SK-N-SH (cell line): ENCODE measurements around a stretch of chr10.

GRCh38 chr10:80271000-80271448 is 18.4 kb downstream of the MAT1A start:
- RRBS, result no CpG with 5 or more reads among the region's 7 CpGs
CAGE:
- cytosol, long polyA plus RNA, result no peak
- long polyA plus RNA, result no peak
- nucleus, long polyA plus RNA, result no peak

DNA sequence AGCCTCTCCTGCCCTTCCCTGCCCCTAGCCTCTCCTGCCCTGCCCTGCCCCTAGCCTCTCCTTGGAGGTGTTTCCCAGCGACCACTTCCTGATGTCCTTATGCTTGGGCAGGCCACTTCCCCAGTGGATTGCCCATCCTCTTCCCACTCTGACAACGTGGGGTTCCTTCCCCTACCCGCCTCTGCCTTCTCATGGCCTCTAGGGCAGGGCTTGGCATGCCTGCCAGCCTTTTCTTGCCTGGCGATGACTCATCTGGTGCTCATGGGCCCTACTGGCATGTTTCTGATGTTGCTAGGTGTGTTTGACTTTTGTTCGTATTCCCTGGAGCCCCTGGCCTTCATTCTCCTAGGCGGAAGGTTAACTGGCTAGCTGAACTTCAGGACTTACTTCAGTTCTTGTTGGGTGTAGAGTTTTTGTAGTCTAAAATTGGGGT is 21.3 kb downstream of the PRXL2A start:
- RRBS, result no CpG with 5 or more reads among the region's 6 CpGs
CAGE:
- cytosol, long polyA plus RNA, result no peak
- long polyA plus RNA, result no peak
- nucleus, long polyA plus RNA, result no peak

- RRBS, result no CpG with 5 or more reads among the region's 13 CpGs
CAGE:
- cytosol, long polyA plus RNA, result no peak
- long polyA plus RNA, result no peak
- nucleus, long polyA plus RNA, result no peak
Measured at GRCh38 chr10:80463899-80464503, 9.9 kb downstream of the TSPAN14 start.

- RRBS, result no CpG with 5 or more reads among the region's 10 CpGs
CAGE:
- cytosol, long polyA plus RNA, result no peak
- long polyA plus RNA, result no peak
- nucleus, long polyA plus RNA, result no peak
Measured at GRCh38 chr10:80473584-80474609, 19.8 kb downstream of the TSPAN14 start.

GRCh38 chr10:80498643-80499528 is 38.8 kb upstream of the SH2D4B start:
- RRBS, result 8% methylated on average over 3 of the region's 16 CpGs
CAGE:
- cytosol, long polyA plus RNA, result no peak
- long polyA plus RNA, result no peak
- nucleus, long polyA plus RNA, result no peak

GRCh38 chr10:80501823-80502648 is 35.7 kb upstream of the SH2D4B start:
- RRBS, result no CpG with 5 or more reads among the region's 16 CpGs
CAGE:
- cytosol, long polyA plus RNA, result no peak
- long polyA plus RNA, result no peak
- nucleus, long polyA plus RNA, result no peak

DNA sequence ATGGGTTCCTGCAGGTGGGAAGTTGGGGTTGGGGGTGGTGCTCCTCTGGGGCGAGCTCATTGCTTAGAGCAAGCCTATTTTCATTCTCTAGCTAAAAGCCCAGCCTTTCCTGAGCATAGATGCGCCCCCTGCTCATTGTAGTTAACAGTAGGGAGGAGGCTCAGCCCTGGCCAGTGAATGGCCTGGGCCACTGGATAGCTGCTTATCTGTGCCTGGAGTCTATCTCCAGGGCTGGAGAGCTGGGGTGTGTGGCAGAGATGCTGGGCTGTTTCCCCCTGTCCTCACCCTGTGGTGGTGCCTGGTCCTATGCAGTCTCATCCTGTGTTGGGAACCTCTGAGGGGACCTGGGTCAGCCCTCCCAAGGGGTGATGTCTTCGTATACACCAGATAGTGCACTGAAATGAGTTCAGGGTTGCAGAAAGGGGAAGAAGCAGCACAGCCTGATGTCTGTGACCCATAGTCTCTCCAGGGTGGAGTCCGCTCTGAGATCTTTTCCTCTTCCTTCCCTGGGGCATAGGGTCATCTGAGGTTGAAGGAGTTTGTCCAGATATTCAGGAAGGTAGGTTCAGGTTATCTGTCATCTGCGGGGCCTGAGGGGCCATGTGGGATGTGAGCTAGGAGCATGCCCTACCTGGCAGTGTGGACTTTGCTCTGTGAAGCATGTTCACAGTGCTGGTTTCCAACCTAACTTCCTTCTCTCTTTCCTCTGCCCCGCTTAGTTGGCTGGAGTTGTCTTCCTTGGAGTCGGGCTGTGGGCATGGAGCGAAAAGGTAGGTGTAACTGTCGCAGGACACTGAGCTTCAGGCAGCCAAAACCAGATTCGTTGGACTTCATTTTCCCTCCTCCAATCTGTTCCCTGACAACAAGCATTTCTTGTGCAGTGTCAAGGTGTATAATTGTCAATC is 33.4 kb upstream of the SH2D4B start:
- RRBS, result no CpG with 5 or more reads among the region's 10 CpGs
CAGE:
- cytosol, long polyA plus RNA, result no peak
- long polyA plus RNA, result no peak
- nucleus, long polyA plus RNA, result no peak

DNA sequence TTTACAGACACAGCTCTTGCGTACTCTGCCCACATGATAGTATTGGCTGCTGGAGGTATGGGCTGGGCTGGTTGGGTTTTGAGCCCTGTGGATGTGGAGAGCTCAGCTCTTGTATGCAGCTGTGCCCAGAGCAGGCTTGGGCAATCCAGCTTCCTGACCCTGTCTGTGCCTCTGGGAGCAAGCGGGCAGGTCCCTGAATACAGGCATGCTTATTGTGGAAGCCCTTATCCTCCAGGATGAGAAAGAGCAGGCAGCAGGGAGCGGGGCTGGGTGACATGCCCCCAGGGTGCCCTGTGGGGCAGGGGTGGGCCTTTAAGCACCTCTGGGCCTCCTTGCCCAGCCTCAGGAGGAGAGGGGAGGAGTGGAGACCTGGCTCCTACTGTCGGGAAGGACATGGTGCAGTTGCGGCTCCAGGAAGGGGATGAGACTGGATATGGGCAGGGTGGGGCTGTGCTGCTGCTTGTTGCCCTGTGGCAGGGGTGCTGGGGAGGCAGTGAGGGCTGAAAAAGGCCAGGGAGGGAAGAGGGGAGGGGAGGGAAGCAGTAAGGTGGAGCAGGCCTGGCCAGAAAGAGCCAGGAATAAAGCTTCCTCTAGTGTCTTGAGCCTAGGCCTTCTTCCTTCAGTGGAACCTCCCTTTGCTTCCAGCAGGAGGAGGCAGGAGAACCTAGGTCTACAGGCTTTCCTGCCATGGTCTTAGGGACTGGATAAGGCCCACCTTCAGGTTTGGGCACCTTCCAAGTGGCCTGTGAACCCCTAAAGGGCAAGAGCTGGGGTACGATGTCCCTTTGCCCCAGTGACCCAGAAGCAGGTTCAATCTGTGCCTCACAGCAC is 32.6 kb upstream of the SH2D4B start:
- RRBS, result no CpG with 5 or more reads among the region's 6 CpGs
CAGE:
- cytosol, long polyA plus RNA, result no peak
- long polyA plus RNA, result no peak
- nucleus, long polyA plus RNA, result no peak

DNA sequence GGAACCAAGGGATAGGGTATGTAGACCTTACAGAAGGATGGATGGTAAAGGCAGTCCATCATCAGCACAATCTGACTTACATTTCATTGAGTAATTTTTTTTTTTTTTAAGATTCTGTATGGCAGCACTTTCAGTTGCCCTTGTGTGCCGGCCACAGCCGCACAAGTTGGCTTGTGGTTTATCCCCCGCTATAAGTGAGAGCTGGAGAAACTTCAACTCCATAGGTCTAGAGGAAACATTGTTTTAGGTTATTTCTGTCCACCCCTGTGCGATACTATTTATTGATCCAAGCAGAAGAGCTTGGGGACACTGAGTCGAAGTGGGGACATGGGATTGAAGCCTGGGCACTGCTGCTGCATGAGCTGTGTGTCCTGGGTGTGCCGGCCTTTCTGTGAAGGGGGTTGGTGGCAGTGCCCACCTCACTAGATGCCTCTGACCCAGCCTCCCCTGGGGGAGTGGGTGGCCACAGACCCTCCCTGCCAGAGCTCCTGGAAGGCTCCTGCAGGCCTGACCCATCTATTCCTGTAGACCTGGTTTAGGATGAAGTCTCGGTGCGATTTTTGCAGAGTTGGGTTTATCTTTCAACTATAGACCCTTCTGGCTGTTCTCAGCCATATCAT is 17.9 kb upstream of the SH2D4B start:
- RRBS, result no CpG with 5 or more reads among the region's 8 CpGs
CAGE:
- cytosol, long polyA plus RNA, result no peak
- long polyA plus RNA, result no peak
- nucleus, long polyA plus RNA, result no peak

DNA sequence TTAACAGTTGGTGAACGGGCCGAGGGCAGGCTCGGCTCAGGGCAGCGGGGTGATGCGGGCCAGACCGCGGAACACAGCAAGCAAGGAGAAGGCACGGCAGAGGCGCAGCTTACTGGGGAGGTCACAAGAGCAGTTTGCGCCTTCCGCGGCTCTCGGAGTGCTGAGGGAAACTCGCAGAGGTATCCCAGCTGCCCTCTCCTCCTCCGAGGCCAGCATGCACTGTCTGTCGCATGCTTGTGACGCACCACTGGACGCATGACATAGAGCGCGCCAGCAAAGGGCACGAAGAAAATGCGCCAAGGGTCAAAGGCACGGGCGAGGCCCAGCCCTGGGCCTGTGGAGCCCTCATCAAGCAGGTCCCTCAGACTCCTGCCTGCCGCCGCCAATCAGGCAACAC is 574.4 kb upstream of the GHITM start:
- RRBS, result no CpG with 5 or more reads among the region's 26 CpGs
CAGE:
- cytosol, long polyA plus RNA, result no peak
- long polyA plus RNA, result no peak
- nucleus, long polyA plus RNA, result no peak

GRCh38 chr10:84143867-84144175 is 4.5 kb downstream of the GHITM start:
CAGE:
- cytosol, long polyA plus RNA, result start-site peak on the plus strand at chr10:84144029-84144104, 126 and 188 reads in 2 replicates
- long polyA plus RNA, result start-site peak on the plus strand at chr10:84144028-84144102, 263 and 233 reads in 2 replicates
- nucleus, long polyA plus RNA, result start-site peak on the plus strand at chr10:84144028-84144102, 100 and 151 reads in 2 replicates

DNA sequence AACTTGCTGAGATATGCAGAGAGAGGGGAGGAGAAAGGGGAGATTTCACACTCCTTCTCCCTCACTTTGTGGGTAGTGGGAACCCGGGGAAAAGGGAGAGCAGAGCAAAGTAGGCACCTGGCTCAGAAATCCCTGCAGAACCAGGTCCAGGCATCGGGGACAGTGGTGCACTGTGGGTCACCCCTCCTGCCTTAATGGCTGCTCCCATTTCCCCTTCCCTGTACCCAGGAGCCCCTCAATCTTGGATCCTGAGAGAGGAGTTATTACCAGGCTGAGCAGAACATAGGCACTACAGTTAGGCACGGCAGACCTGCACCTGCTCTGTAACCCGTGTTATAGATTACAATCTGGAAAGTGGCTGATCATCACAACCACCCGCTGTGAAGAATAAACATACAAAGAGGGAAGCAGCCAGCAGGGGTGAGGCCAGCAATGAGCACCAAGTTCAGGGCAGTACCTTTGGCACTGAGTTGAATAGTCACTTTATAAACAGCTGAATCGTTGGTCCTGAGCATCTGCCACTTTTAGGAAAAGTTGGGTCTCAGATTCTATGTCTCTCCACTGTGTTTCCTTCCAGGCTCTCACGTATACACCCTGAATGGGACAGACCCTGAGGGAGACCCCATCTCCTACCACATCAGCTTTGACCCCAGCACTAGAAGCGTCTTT is 1.7 kb downstream of the CDHR1 start:
- RRBS, result no CpG with 5 or more reads among the region's 8 CpGs
CAGE:
- cytosol, long polyA plus RNA, result no peak
- long polyA plus RNA, result no peak
- nucleus, long polyA plus RNA, result no peak

DNA sequence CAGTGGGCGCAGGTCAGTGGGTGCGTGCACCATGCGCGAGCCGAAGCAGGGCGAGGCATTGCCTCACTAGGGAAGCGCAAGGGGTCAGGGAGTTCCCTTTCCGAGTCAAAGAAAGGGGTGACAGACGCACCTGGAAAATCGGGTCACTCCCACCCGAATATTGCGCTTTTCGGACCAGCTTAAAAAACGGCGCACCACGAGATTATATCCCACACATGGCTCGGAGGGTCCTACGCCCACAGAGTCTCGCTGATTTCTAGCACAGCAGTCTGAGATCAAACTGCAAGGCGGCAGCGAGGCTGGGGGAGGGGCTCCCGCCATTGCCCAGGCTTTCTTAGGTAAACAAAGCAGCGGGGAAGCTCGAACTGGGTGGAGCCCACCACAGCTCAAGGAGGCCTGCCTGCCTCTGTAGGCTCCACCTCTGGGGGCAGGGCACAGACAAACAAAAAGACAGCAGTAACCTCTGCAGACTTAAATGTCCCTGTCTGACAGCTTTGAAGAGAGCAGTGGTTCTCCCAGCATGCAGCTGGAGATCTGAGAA is 35.3 kb downstream of the RGR start:
- RRBS, result no CpG with 5 or more reads among the region's 24 CpGs
CAGE:
- cytosol, long polyA plus RNA, result no peak
- long polyA plus RNA, result no peak
- nucleus, long polyA plus RNA, result no peak

DNA sequence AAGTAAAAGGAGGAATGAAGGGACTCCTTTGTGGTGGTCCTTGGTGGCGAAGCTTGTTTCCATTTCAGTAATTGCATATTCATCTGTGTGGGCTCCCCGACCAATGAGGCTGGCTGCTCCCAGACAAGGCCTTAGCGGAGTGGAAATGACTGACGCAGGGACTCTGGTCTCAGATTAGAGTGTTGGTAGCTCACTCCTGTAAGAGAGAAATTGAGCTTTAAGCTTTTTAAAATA is 873 bp downstream of the CCSER2 start:
- RRBS, result no CpG with 5 or more reads among the region's 4 CpGs
CAGE:
- cytosol, long polyA plus RNA, result no peak
- long polyA plus RNA, result no peak
- nucleus, long polyA plus RNA, result no peak

DNA sequence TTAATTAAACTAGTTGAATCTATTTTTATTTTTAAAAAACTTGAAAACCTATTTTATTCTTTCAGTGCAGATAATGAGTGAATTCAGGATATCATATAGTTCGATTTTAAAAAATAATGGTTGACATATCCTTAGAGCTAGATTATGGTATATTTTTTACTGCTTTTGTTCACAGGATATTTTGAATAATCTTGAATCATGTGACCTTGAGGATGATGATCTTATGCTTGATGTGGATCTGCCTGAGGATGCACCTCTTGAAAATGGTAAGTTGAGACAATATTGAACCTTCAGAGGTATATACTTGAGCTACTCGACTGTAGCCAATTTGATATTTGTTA is 89.2 kb downstream of the CCSER2 start:
- RRBS, result no CpG with 5 or more reads among the region's 2 CpGs
CAGE:
- cytosol, long polyA plus RNA, result no peak
- long polyA plus RNA, result no peak
- nucleus, long polyA plus RNA, result no peak

GRCh38 chr10:85791346-85791760 is 575.2 kb downstream of the GRID1 start:
- RRBS, result no CpG with 5 or more reads among the region's 2 CpGs
CAGE:
- cytosol, long polyA plus RNA, result no peak
- long polyA plus RNA, result no peak
- nucleus, long polyA plus RNA, result no peak

DNA sequence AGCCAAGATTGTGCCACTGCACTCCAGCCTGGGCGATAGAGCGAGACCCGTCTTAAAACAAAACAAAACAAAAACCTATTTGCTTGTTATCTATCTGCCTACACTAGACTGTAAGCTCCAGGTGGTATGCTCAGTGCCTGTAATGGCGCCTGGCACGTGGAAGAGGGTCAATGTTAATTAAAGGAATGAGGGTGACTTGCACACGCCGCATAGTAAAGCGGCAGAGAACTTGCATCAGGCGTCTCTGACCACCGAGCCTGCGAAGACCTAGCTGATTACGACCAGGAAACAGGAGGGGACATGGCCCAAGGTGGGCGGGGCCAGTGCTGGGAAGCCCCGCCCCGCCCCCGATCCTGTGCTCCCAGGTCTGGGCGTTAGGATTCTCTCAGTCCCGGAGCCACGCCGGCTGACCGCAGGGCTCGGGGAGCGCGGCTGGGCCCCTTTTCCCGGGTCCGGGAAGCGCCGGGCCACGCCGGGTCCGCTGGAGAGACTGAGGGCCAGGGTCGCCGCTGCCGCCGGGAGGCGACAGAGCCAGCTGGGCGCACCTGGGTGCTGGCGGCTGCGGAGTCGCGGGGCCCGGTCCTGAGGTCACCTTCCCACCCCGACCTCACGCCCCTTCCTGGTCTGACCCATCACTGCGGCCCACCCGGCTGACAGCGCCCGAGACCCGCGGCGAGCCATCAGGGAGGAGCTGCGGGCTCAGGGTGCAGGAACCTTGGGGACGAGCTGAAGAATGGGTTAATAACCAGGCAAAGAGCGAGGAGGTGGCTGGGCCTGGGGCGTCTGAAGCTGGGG is 22.9 kb upstream of the GRID1 start:
- RRBS, result 87% methylated on average over 23 of the region's 55 CpGs
CAGE:
- cytosol, long polyA plus RNA, result no peak
- long polyA plus RNA, result no peak
- nucleus, long polyA plus RNA, result no peak

- RRBS, result no CpG with 5 or more reads among the region's 8 CpGs
CAGE:
- cytosol, long polyA plus RNA, result no peak
- long polyA plus RNA, result no peak
- nucleus, long polyA plus RNA, result no peak
Measured at GRCh38 chr10:86411156-86411859, 44.7 kb upstream of the GRID1 start.

GRCh38 chr10:86673669-86674394 is 5.5 kb downstream of the LDB3 start:
- RRBS, result no CpG with 5 or more reads among the region's 9 CpGs
CAGE:
- cytosol, long polyA plus RNA, result no peak
- long polyA plus RNA, result no peak
- nucleus, long polyA plus RNA, result no peak

- RRBS, result no CpG with 5 or more reads among the region's 4 CpGs
CAGE:
- cytosol, long polyA plus RNA, result no peak
- long polyA plus RNA, result no peak
- nucleus, long polyA plus RNA, result no peak
Measured at GRCh38 chr10:86759024-86759770, 2.8 kb downstream of the BMPR1A start.